ENCODE results near the gene TEF.

GRCh38 chr22:40818311-40819147, 617 bp downstream of the SLC25A17 start:
- PRO-cap, 3 experiments: peak in 2 of 3 experiments; most common plus-strand start chr22:40818975 (in 2); most common minus-strand start chr22:40818981 (in 2)
- RAMPAGE, long total RNA, 4 experiments: no peak in any of the 4 experiments
- RRBS: 0% methylated on average over 2 of the region's 34 CpGs

DNA sequence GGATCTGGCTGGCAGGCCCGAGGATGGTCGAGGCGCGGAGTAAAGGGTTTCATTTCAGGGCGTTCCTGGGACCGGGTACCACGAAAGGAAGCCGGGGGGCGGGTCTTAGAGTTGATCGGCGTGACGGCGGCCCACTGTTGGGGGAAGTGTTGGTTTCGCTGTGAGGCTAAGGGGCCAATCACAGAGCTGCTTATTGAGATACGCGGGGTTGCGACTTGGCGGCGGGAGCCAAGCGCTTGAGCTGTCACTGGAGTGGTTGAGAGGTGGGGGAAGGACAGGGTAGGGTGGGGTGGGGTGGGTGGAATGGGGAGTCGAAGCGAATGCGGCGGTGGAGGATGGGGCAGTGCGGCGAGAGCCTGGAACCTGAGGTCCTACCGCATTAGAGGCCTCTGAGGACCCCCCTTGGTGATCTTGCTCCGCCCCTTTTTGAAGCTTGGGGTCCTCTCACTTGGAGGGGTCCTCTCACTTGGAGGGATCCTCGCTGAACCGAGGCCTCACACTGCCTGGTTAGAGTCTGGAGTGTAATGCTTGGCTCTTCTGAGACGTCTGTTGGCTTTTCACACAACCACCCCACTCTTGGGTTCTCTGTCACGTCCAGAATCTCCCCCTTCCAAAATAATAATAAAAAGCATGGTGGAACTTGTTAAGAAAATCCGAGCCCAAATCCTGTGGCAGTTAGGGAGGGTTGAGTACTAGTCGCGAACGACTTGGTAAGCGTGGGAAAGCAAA, 507 bp downstream of the RBX1 start:
- PRO-cap, 3 experiments: peak in 3 of 3 experiments; most common plus-strand start position 343 of the sequence (in 2); most common minus-strand start position 551 of the sequence (in 2)
- RAMPAGE, long total RNA, 4 experiments: no peak in any of the 4 experiments
- RRBS: no CpG with 5 or more reads among the region's 37 CpGs

- PRO-cap, 3 experiments: no peak in any of the 3 experiments
- RAMPAGE, long total RNA, 4 experiments: no peak in any of the 4 experiments
- RRBS: no CpG with 5 or more reads among the region's 9 CpGs
Measured at GRCh38 chr22:41003110-41003590, 52.0 kb downstream of the RBX1 start.

- PRO-cap, 3 experiments: no peak in any of the 3 experiments
- RAMPAGE, long total RNA, 4 experiments: no peak in any of the 4 experiments
- RRBS: no CpG with 5 or more reads among the region's 5 CpGs
Measured at GRCh38 chr22:41152082-41152689, 52.9 kb upstream of the L3MBTL2 start.

GRCh38 chr22:41216935-41217444, 11.9 kb downstream of the L3MBTL2 start:
- PRO-cap, 3 experiments: no peak in any of the 3 experiments
- RAMPAGE, long total RNA, 4 experiments: no peak in any of the 4 experiments
- RRBS: no CpG with 5 or more reads among the region's 14 CpGs

DNA sequence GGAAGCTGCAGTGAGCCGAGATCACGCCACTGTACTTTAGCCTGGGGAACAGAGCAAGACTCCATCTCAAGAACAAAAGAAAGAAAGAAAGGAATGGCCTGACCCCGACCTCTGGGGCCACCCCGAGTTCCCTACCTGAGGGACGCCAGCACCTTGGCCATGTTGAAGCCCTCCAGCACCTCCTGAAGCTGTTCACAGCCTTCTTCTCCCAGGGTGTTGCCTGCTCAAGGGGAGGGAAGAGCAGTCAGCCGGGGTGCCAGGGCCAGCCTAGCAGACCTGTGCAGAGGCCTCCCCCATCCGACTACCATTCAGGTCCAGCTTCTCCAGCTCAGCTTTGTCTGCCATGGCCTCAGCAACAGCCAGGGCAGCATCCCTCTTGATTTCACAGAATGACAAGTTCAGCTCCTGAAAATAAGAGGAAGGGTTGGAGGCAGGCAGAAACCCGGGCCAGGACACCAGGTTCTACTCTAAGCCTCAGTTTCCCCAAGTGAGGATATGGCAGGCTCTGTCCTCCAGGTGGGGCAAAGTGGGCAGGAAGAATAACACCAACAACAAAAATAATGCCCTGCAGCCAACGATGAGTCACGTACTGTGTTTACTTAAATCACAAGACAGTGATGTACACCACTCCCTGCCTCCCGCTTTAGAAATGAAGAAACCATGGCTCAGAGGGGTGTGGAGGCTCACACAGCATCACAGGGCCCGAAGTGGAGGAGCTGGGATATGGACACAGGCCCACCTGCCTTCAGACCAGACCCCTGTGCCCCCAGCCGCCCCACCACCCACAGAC, 15.3 kb upstream of the CHADL start:
- PRO-cap, 3 experiments: no peak in any of the 3 experiments
- RAMPAGE, long total RNA, 4 experiments: no peak in any of the 4 experiments
- RRBS: no CpG with 5 or more reads among the region's 13 CpGs

DNA sequence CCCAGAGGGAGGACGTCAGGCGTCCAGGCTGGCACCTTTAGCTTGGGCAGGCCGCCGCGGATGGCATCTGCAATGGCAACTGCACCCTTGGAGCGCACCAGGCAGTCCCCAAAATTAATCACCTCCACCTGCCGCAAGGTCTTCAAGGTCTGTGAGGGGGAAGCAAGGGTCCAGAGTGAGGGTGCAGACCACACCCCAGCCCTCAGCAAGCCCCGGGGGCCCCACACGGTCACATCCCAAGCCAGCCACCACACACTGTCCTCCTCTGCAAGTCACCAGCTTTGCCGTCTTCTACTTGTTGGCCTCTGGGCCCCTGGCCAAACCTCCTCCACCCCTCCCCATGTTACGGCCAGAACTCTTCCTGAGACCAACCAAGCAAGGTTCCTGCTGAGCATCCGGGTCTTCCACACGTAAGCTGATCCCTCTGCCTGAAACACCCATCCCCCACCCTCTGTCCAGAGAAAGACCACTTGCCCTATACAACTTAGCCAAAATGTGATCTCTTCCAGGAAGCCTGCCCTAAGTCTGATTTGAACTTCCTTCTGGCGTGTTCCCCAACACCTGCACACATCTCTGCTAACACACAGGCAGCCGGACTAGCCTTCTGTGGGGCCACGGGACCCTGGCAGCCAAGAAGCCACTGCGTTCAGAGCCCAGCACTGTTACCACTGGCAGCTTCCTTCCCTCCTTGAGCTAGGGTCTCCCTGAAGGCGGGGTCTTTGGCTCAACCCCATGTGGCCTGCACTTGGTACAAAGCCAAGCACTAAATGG, 16.1 kb upstream of the CHADL start:
- PRO-cap, 3 experiments: no peak in any of the 3 experiments
- RAMPAGE, long total RNA, 4 experiments: no peak in any of the 4 experiments
- RRBS: no CpG with 5 or more reads among the region's 18 CpGs

DNA sequence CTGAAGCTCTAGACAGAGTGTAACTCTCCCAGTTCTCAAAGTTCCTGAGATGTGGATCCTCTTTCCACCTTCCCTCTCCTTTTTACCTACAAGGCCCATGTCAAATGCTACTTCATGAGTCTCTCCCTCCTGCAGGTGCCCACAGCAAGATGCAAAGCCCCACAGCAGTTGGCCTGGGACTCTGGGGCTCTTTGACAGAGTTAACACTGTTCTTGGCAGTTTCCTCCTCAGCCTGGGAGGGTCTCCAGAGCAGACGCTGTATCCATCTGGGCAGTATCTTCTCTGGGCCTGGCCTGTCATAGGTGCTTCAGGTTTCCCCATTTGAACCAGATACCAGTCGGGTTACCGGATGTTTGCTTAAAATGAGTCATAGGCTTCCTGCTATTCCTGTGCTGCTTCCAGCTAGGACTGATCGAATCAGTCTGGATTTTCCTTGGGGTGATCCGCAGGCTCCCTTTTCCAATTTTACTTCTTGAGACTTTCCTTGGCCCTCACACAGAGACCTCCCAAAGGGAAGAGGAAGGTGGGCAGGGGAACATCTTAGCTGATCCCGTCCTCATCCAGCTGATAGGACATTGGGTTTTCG, 2.2 kb upstream of the RANGAP1 start:
- PRO-cap, 3 experiments: peak in 3 of 3 experiments; most common plus-strand start position 420 of the sequence (in 3); most common minus-strand start position 295 of the sequence (in 1)
- RAMPAGE, long total RNA, 4 experiments: no peak in any of the 4 experiments
- RRBS: no CpG with 5 or more reads among the region's 7 CpGs

- PRO-cap, 3 experiments: no peak in any of the 3 experiments
- RAMPAGE, long total RNA, 4 experiments: no peak in any of the 4 experiments
- RRBS: no CpG with 5 or more reads among the region's 10 CpGs
Measured at GRCh38 chr22:41349832-41350706, 31.7 kb upstream of the TEF start.

- PRO-cap, 3 experiments: peak in 3 of 3 experiments; most common plus-strand start chr22:41381532 (in 3); most common minus-strand start chr22:41381670 (in 1)
- RAMPAGE, long total RNA, 4 experiments: start-site peak on the plus strand in 1 of 4 experiments, at chr22:41381999-41382019 at its widest, 20 reads per replicate
- RRBS: under 1% methylated on average over 35 of the region's 81 CpGs
Measured at GRCh38 chr22:41381341-41382092, at the start of gene TEF. Gene TEF, plus strand, starts transcription at chr22:41381942.

DNA sequence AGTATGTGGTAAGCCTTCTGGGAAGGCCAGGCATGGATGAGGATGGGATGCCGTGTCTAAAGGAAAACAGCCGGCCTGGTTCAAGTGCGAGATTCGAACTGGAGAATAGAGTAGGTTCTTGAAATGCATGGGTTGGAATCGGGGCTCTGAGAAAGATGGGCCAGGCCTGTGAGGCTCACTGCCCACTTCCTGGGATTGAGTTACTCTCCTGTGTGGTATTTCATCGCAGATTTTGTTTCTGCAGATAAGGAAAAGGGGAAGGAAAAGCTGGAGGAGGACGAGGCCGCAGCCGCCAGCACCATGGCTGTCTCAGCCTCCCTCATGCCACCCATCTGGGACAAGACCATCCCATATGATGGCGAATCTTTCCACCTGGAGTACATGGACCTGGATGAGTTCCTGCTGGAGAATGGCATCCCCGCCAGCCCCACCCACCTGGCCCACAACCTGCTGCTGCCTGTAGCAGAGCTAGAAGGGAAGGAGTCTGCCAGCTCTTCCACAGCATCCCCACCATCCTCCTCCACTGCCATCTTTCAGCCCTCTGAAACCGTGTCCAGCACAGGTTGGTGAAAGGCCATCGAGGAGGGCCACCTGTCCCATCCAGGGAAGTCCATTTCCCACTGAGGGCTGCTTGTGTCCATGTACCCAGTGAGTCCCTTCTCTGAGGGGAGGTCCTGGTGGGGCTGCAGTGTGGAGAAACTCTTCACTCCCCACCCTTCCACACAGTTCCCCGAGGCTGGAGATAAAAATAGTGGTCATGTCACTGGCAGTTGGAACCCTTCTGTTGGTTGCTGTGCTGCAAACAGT, 5.6 kb downstream of the TEF start:
- PRO-cap, 3 experiments: no peak in any of the 3 experiments
- RAMPAGE, long total RNA, 4 experiments: start-site peak on the plus strand in 1 of 4 experiments, centred at position 313 of the sequence, 17 reads per replicate
- RRBS: no CpG with 5 or more reads among the region's 14 CpGs

GRCh38 chr22:41436871-41437452, 9.6 kb downstream of the TOB2 start:
- PRO-cap, 3 experiments: no peak in any of the 3 experiments
- RAMPAGE, long total RNA, 4 experiments: no peak in any of the 4 experiments
- RRBS: no CpG with 5 or more reads among the region's 17 CpGs

- PRO-cap, 3 experiments: no peak in any of the 3 experiments
- RAMPAGE, long total RNA, 4 experiments: no peak in any of the 4 experiments
- RRBS: no CpG with 5 or more reads among the region's 4 CpGs
Measured at GRCh38 chr22:41490771-41491449, 22.0 kb downstream of the ACO2 start.

DNA sequence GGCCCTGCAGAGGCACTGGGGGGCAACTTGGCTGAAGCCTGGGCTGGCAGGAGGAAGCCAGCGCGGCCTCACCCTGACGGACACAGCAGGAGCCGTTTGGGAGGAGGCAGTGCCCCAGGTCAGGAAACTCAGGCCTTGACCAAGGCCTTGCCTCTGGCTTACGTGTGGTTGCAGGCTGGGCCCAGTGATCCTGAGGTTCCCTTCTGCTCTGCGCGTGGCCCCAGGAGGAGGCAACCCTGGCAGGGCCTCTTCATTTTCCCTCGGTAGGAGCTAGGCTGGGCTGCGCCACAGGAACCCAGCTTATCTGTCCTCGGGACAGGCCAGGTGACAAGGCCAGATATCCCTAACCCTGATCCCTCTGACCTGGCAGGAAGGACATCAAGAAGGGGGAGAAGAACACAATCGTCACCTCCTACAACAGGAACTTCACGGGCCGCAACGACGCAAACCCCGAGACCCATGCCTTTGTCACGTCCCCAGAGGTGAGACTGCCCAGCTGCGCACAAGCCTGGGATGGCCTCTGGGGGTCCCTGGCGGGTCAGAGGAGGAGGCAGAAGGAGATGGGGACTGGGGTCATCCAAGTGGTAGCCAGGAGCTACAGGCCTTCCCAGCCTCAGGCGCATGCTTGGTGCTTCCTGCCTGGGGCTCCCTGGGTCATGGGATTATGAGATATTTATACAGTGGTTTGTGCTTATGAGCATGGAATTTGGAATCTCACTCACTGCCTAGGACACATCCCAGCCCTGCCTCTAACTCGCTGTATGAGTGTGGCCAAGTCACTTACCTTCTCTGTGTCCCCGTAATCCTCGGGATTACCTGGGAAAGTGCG, 20.6 kb downstream of the POLR3H start:
- PRO-cap, 3 experiments: peak in 1 of 3 experiments; most common plus-strand start position 184 of the sequence (in 1); most common minus-strand start position 91 of the sequence (in 1)
- RAMPAGE, long total RNA, 4 experiments: no peak in any of the 4 experiments
- RRBS: no CpG with 5 or more reads among the region's 24 CpGs

GRCh38 chr22:41746686-41746939, 47.3 kb downstream of the MEI1 start:
- PRO-cap, 3 experiments: no peak in any of the 3 experiments
- RAMPAGE, long total RNA, 4 experiments: no peak in any of the 4 experiments
- RRBS: no CpG with 5 or more reads among the region's 3 CpGs

- PRO-cap, 3 experiments: no peak in any of the 3 experiments
- RAMPAGE, long total RNA, 4 experiments: no peak in any of the 4 experiments
- RRBS: no CpG with 5 or more reads among the region's 12 CpGs
Measured at GRCh38 chr22:41753230-41753827, 47.1 kb upstream of the CCDC134 start.

GRCh38 chr22:41857481-41858114, 24.7 kb downstream of the SREBF2 start:
- PRO-cap, 3 experiments: peak in 1 of 3 experiments; most common plus-strand start chr22:41857877 (in 1)
- RAMPAGE, long total RNA, 4 experiments: no peak in any of the 4 experiments
- RRBS: no CpG with 5 or more reads among the region's 5 CpGs

- PRO-cap, 3 experiments: no peak in any of the 3 experiments
- RAMPAGE, long total RNA, 4 experiments: no peak in any of the 4 experiments
- RRBS: no CpG with 5 or more reads among the region's 1 CpG
Measured at GRCh38 chr22:41859200-41859510, 26.2 kb downstream of the SREBF2 start.

GRCh38 chr22:41864733-41865809, 32.2 kb downstream of the SREBF2 start:
- PRO-cap, 3 experiments: peak in 1 of 3 experiments; most common plus-strand start chr22:41865298 (in 1)
- RAMPAGE, long total RNA, 4 experiments: no peak in any of the 4 experiments
- RRBS: no CpG with 5 or more reads among the region's 10 CpGs

GRCh38 chr22:41908101-41908874, 6.6 kb downstream of the SHISA8 start:
- PRO-cap, 3 experiments: no peak in any of the 3 experiments
- RAMPAGE, long total RNA, 4 experiments: no peak in any of the 4 experiments
- RRBS: no CpG with 5 or more reads among the region's 6 CpGs

Measured in adrenal gland (tissue), 7 donors.